ENCODE measurements around the genes RALGAPA2 and THBD.

DNA sequence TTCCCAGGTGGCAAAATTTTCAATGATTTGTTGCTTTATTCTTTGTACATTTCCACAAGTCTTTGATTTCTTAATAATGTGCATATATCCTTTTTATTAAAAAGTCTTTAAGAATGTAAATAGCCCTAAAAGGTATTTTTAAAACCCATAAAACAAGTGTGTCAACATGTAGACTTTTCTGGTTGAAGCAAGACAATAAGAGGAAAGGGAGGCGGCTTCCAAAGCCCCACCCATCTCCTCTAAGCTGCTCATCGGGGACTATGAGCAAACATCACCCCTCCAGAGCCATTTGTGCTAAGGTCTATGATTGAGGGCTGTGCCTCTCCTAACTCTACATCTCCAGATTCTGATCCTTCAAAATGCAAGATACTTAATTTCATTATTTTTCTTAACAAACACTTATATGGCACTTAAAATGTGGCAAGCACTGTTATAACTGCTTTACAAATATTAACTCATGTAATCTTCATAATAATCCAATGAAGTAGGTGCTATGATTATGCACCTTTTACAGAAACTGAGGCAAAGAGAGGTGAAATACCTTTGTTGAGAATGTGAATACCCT, 2.5 kb upstream of the NAA20 start:
- RRBS = no CpG with 5 or more reads among the region's 2 CpGs

GRCh38 chr20:20207975-20208174, 155.5 kb downstream of the CFAP61 start:
- RRBS = no CpG with 5 or more reads among the region's 6 CpGs

DNA sequence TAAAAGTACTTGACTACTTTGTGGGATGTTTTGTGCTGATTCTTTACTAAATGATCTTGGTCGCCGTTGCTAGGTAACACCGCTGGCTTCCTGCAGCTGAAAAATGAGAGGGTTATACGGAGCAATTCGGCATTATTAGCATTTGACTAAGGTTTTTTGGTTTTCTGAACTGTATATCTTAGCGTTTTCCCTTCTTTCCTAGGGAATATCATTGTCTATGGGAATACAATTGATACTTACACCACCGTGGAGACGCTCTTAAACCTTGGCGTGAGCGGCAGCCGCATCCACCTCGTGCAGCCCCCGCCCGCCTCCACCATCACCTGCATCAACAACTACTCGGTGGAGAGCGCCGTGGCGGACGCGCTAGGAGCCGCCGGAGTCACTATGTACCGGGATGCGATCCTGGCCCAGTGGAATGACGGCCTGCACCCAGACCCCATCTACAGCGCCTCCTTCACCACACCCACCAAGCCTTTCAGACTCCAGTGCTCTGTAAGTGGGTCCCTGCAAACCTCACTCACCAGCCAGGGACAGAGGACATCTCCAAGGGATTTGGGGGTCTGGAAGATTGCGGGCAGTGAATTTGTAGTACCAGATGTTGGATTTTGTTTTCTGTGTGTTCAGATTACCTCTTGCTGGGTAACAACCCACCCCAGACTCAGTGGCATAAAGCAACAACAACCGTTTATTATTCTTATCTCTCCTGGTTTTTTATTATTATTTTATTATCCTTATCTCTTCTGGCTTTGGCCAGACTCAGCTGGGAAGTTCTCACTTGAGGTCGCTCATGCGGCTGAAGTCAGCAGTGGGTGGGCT, 90.7 kb upstream of the INSM1 start:
- RRBS = no CpG with 5 or more reads among the region's 30 CpGs

- RRBS = 0% methylated on average over 1 of the region's 46 CpGs
These were observed 1.3 kb upstream of the INSM1 start for GRCh38 chr20:20366478-20367153.

GRCh38 chr20:20411428-20411917, 43.6 kb downstream of the INSM1 start:
- RRBS = 67% methylated on average over 5 of the region's 13 CpGs

- RRBS = no CpG with 5 or more reads among the region's 3 CpGs
These were observed 105.7 kb downstream of the INSM1 start for GRCh38 chr20:20473251-20474325.

- RRBS = 2% methylated on average over 26 of the region's 98 CpGs
These were observed at the start of gene RALGAPA2 for GRCh38 chr20:20712340-20713137. Gene RALGAPA2, minus strand, starts transcription at chr20:20712644.

GRCh38 chr20:21514621-21515437, 965 bp upstream of the NKX2-2 start:
- RRBS = 3% methylated on average over 11 of the region's 46 CpGs

DNA sequence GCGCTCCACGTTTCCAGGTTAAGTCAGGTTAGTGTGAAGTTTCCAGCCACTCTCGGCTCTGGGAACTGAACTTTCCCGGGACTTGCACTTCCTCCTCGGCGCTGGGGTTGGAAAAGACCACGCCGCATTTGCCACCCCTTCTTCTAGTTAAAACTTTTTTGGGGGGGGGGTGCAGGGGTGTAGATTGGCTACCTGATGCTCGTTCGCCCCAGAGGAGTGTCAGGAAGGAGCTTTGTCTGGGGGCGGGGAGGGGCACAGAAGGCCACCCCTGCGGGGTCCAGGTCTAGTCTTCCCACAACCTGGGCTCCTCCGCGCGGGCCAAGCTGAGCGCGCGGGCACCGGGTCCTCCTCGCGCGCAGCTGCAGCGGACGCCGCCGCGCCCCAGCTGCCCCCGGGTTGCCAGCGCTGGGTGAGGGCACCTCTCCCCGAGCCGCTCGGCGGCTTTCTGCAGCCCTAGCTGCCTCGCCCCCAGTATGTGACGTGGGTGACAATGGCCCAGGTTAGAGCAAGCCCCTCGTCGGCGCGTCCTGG, 1.6 kb upstream of the NKX2-2 start:
- RRBS = 4% methylated on average over 10 of the region's 39 CpGs

DNA sequence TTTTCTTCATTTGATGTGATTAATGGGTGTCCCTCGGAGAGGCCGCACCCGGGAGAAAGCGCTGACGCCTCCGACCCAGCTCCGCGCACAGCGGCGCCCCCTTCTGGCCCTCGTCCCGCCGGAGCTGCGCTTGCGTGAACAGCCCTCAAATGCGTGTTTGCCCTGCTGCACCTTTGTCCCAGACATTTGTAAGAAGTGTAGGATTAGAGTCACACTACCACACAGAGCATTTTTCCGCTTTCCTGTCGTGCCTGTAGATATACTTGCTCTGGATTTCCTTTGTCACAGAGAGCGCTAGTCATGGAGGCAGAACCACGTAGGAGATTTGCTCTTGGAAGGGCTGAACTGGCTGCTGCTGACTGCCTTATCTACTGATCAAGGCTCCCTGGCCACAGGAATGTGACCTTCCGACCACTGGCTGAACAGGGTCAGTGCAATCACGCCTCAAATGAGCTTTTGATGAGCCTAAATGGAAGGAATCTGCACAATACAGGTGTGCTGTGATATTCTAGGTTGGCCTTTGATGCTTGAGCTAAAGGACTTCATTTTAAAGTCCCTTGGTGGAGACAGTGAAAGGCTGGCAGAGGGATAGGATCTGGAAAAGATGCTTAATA, 62.4 kb downstream of the PAX1 start:
- RRBS = 4% methylated on average over 10 of the region's 22 CpGs

- RRBS = no CpG with 5 or more reads among the region's 7 CpGs
These were observed 121.3 kb downstream of the FOXA2 start for GRCh38 chr20:22463012-22463581.

DNA sequence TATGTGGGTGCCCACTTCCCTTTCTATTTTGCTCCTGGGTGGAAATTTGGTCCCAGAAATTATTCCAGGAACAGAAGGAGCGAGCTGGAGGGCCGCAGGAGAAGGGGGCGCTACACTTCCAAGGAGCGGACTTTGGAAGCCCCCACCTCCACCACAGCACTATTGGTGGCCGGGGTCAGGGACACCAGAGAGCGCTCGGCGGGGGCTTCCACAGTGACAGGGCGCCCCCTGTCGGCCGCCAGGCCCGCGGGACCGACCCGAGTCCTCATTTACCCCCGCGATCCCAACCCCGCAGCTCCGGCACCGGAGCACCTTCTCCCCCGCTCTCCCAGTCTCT, 2.2 kb upstream of the FOXA2 start:
- RRBS = no CpG with 5 or more reads among the region's 21 CpGs

DNA sequence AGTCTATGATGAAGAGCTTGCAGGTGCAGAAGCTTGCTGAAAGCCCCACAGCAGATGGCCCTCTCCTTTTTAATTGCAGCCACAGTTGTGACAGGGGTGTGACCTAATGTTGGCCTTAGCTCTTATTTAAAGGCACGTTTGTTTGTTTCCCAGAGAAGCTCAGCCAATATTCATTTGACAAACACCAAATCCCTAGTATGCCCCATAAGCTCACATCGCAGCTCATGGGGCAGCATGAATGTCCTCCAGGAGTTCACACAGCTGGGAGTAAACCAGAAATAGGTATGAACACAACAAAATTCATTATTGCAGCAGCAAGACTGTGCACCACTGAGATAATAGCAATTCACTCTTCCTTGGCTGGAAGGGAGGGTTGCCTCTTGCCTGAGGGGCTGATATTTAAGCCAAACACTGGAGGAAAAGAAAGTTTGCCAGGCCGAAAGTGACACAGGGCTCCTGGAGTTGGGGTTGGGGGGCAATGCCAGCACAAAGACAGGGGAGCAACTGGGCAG, 12.4 kb upstream of the FOXA2 start:
- RRBS = no CpG with 5 or more reads among the region's 3 CpGs

DNA sequence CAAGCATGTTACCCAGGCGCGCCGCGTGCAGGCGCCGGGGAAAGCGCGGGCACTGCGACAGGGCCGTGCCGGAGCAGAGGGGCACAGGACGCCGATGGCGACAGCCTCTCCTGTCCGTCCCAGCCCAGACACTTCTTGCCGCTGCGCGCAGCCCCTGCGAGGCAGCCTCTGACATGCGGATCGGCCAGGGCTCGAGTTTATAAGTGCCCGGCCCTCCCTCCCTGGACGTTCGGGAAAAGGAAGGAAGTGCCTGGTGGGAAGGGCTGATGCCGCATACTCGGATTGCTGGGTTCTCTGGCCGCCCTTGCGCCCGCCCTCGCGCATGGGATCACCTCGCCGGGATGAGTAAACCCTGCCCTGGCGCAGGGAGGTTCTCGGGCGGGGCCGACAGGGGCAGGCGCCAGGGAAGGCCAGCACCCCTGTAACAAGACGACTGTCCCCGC, at the start of gene THBD:
THBD (minus strand) TSS at position 175 of the 443 bp plus-strand sequence.
- RRBS = under 1% methylated on average over 6 of the region's 41 CpGs

- RRBS = no CpG with 5 or more reads among the region's 19 CpGs
These were observed 5.3 kb downstream of the CD93 start for GRCh38 chr20:23080410-23081597.

DNA sequence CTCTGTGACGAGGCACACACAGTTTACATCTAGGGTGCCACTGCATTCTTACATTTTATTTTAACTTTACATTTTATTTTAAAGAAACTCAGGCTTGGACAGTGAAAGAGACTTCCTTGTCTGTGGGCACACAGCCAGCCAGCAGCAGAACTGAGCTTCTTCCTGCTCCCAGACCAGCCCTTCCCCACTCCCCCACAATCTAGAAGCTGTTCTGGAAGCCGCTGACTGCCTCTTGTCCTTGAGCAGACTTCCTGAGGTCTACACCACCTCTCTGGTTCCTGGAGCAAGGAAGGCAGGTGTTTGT, 27.9 kb upstream of the CD93 start:
- RRBS = no CpG with 5 or more reads among the region's 2 CpGs

DNA sequence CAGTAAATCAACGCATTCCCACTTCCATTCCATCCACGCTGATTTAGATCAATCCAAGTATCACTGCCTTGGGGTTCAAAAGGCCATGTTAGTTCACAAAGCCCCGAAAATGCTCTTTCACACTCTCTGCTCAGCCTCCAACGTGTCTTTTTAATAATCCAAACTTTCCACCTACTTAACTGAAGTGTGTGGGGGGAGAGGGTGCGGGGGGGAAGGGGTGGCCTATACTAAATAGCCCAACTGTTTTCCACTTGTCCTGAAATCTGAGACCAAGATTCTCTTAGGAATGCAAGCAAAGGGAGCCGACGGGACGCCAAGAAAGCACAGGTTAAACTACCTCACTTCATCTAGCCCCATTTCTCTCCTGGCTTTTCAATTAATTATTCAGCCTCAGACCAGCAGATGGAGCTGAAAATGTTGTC, 1.1 kb upstream of the NXT1 start:
- RRBS = no CpG with 5 or more reads among the region's 8 CpGs

GRCh38 chr20:23361379-23361710, 637 bp upstream of the GZF1 start:
- RRBS = no CpG with 5 or more reads among the region's 28 CpGs

DNA sequence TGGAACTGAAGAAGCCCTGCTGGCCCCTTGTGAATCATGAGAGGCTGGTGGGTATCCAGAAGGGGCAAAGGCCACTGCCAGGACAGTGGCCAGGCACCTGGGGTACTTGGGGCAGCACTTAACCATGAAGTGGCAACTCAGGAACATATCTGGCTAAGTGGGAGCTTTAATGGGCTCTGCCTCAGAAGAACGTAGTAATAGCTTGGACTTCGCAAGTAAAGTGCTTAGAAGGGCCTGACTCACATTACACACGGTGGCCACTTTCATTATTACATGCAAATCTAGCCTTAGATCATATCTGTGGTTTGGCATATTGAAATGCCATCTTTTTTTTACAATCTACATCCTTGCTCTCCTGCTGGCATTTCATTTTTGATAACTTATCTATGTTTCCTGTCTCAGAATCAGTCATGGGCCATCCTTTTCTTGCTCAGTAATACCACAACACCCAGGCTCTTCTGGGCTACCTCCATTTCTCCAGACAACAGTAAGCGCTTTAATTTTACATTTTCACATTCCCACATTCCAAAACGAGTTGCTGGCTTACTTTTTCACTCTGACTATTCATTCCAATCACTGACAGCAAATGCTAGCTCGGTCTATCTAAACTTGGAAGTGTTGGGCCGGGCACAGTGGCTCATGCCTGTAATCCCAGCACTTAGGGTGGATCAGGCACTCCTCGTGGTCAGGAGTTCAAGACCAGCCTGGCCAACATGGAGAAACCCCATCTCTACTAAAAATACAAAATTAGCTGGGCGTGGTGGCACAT, 21.5 kb downstream of the NAPB start:
- RRBS = no CpG with 5 or more reads among the region's 9 CpGs

Data from non-pigmented ciliary epithelial cell (primary cell).